UCH-1 (cell line): Measurements from ENCODE around the genes OR51G2, HBD, OR51Q1 and OR51I2.

DNA sequence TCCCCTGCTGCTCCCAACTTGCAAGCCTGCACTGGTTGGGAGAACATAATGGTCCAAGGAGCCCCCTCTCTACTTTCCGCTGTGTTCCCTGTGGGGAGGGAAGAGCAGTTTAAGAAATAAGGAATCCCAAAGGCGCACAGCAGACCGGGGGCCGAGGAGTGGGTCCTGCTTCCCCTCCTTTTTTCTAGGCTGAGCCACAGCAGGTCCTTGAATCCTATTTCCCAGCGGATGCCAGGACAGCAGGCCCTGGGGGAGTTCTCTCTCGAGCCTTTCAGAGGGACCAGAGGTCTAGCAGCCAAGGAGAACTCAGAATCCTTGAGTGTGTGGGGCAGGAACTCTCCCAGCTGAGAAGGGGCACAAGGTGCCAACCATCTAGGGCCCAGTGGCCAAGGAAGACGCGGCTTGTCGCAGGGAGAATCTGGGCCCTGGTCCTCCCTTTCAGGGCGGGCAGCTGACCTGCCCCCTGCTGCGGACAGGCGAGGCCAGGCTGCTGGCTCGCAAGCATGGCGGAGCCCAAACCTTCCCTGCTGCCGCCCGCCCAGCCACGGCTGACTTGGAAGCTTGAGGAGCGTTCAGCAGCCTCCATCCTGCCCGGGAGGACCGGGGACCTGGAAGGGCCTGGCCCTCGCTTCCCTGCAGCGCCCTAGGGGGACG lies 1.1 kb upstream of the TSSC4 start:
- RRBS = 1% methylated on average over 4 of the region's 23 CpGs

DNA sequence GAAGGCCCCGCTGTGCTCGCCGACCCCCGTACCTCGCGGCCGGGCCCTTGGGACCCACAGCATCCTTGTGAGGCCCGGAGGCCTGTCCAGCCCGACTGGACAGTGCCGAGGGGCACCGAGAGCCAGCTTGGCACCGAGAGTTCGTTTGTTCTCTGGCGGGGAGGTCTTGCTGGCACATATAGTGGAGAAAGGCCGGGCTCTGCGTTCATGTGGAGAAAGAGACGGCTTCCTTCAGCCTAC lies 254 bp downstream of the TSSC4 start:
- RRBS = 1% methylated on average over 10 of the region's 17 CpGs

DNA sequence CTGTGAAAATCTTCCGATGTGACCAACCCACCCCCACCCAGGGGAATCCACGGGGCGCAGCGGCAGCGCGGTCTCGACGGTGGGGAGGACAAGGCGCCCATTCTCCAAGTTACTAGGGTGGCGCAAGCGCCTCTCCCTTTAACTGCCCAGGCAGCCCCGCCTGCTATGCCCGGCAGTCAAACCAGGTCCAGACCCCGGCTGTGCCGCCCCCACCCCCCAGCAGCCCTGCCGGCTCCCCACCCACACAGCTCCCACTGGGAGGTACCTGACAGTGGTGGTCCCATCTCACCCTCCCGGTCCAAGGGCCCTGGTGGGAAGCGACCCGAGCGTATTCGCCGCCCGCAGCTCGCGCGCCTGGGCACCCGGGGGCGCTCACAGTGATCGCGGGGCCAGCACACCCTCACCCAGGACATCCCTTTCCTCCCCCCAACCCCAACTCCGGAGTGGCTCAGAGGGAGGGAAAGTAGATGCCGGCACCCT lies 382 bp downstream of the TRPM5 start:
- RRBS = 31% methylated on average over 16 of the region's 32 CpGs

- RRBS = 9% methylated on average over 5 of the region's 17 CpGs
These were observed 1.3 kb downstream of the KCNQ1 start for GRCh38 chr11:2445946-2446580.

DNA sequence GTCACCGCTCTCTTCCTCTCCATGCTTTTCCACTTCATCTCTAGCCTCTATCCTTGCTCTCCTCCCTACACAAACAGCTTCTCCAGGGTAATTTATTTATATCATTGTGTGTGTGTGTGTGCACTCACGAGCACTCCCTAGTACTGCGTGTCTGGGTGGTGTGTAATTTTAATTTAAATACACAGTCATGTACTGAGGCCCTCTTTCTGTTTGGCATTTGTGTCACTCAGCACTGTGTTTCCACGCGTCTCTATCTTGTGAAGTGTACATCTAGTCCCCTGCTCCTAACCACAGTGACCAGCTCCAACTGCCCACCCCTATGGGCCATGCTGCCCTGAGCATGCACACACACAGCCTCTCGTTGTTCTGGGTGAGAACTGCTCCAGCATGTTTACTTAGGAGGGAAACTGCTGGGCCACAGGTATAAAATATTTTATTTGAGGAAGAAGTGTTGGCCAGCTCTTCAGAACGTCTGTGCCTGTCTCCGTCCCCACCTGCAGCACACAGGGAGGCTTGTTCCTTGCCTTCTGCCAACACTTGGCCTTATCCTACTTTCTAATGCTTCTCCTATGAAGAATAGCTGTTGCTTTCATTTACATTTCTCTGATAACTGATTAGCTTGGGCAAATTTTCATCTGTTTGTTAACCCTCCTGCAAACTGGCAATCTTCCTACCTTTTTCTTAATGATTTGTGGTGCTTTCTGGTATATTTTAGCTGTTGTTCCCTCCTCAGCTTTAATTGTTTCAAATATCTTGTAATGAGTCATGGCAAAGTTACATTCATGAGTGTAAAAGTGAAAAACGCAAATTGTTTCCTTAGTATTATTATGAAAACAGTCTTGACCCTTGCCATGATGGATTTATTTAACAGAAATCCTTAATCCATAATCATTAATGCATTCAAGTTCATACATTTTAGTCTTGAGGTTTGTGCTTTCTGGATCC lies 190.1 kb downstream of the CDKN1C start:
- RRBS = no CpG with 5 or more reads among the region's 9 CpGs

DNA sequence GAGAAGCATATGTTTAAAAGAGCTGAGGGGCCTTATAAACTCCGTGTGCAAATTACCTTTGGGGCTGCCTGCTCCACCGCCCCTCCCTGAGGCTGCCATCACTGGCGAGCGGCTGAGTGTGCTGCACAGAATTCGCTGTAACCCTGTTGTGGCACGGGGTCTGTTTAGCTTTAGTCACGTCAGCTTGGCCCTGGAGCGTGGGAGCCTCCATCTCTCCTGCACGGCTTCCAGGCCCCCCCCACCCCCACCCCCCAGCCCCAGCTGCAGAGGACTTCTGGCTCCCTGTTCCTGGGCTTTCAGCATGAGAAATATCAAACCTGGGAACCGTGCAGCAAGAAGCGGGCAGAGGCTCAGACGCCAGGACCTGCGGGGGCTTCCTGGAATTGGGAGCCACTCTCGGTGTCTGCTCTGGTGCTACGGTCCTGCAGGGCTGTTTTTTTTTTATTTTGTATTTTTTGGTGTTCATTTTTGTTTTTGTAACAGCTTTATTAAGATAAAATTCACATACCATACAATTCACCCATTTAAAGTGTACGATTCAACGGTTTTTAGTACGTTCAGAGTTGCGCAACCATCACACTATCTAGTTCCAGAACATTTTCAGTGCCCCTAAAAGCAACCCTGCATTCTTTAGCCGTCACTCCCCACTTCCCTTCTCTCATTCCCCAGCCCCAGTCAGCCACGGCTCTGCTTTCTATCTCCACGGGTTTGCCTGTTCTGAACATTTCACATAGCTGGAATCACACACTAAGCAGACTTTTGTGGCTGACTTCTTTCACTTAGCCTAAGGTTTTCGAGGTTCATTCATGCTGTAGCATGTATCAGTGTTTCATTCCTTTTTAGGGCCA lies 176.4 kb downstream of the CDKN1C start:
- RRBS = no CpG with 5 or more reads among the region's 23 CpGs

- RRBS = 40% methylated on average over 7 of the region's 23 CpGs
These were observed 106.2 kb downstream of the CDKN1C start for GRCh38 chr11:2779167-2780039.

- RRBS = 53% methylated on average over 8 of the region's 16 CpGs
These were observed 80.6 kb downstream of the CDKN1C start for GRCh38 chr11:2804869-2805457.

GRCh38 chr11:2904050-2905279 lies 2.4 kb downstream of the SLC22A18 start:
- RRBS = 43% methylated on average over 7 of the region's 27 CpGs

DNA sequence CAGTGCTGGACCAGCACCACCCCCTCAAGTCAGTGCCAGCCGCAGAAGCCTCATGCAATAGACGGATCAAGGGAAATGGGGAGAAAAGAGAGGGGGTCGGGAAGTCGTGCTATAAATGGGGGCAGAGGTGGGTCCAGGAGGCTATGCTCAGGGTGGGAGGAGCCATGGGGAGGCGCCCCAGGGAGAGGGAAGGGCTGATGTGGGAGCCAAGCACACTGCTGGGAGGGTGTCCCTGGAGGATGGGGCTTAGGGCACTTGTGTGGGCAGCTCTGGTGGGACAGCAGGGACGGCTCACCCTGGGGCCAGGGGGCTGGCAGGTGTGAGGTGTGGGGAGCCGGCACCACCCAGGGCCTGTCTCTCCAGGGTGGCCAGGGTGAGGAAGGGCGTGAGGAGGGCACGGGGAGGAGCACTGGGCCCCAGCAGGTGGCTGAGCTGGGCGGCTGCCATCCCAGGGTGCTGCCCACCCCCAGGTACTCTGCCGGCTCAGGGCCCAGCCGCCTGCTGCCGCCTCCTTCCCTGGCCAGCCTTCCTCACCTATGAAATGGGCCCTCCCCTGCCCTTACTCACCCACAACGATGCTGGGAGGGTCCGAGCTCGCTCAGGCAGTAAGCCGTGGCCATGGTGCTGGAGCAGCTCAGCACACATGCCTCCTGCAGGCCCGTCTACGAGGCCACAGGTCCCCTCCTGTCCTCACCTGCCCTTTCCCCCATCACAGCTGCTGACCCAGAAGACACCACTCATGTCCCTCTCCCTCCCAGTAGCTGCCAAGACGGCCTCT lies 9.2 kb downstream of the SLC22A18 start:
- RRBS = no CpG with 5 or more reads among the region's 20 CpGs

- RRBS = no CpG with 5 or more reads among the region's 11 CpGs
These were observed 12.5 kb downstream of the SLC22A18 start for GRCh38 chr11:2914532-2914961.

DNA sequence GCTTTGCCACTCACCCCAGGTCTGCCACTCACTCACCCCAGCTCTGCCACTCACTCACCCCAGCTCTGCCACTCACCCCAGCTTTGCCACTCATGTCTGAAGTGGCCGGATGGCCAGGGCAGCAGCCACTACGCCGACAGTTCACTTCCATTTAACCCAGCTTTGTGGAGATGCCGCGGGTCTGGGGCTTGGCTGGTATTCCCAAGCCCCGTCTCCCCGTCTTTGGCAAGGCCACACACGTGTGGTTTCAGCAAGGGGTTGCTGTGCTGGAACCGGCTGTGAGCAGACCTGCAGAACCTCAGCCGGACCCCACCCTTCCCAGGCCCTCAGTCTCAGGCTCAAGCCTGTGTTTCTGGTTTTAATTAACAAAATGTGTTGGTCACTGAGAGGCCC lies 9.5 kb downstream of the OSBPL5 start:
- RRBS = no CpG with 5 or more reads among the region's 10 CpGs

- RRBS = no CpG with 5 or more reads among the region's 4 CpGs
These were observed 10.0 kb upstream of the MRGPRE start for GRCh38 chr11:3242197-3242621.

DNA sequence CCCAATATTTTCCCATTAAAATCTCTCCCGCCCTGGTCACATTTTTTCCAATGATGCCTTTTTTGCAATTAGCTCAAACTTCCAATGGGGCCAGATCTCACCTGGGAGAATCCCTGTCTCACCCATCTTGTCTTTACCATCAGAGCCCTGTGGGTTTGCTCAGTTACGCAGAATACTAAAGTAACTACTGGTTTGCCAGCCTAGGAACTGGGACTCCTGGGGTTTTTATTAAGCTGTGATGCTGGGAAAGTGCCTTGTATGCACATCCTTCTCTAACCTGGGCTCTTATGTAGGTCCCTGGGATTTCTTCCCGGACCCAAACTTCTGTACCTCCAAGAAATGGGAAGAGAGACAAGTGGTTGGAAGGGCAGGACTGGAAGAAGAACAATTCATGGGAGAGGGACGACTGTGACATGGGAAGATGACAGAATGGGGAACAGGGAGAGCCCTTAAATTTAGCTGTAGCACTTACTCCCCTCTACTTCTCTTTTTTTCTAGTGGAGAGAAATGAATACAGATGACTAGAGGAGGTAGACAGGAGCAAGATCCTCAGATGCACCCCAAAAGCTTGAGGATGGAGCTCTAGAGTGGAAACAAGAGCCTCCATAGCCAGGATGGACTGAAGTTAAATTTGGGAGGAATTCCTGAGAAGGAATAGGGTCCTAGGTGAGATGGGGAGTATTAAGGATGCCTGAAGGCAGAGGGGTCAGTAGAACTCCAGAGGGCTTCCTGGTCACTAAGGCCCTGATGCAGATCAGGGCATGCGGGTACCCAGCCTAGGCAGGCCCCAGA lies 2.3 kb downstream of the RHOG start:
- RRBS = no CpG with 5 or more reads among the region's 5 CpGs

- RRBS = no CpG with 5 or more reads among the region's 4 CpGs
These were observed 95.7 kb downstream of the STIM1 start for GRCh38 chr11:3951000-3951821.

DNA sequence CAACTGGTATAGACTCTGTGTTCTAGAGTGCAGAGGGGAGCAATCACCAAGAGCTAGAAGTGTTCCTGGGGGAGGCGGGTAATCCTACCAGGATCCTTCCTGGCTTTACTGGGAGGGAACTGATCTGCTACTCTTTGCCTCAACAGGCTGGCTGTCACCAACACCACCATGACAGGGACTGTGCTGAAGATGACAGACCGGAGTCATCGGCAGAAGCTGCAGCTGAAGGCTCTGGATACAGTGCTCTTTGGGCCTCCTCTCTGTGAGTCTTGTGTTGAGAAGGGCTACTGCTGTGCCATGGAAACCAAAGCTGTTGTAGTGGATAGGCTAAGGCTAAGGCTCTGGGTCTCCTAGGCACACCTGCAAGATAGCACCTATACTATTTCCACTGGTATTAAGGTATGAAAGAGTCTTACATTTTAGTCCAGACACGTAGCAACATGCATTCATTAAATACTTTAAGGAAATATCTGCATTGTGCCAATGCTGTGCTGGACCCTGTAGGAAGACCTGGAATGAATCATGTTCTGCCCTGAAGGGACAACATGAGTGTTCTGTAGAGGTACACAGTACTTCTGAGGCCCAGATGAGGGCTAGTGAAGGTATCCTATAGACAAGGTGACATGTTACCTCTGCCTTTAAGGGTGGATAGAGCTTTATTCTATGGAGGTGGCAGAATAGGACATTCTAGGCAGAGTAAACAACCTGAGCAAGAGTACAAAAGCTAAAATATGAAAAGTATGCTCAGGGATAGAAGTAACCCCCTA lies 35.3 kb upstream of the RRM1 start:
- RRBS = no CpG with 5 or more reads among the region's 4 CpGs

DNA sequence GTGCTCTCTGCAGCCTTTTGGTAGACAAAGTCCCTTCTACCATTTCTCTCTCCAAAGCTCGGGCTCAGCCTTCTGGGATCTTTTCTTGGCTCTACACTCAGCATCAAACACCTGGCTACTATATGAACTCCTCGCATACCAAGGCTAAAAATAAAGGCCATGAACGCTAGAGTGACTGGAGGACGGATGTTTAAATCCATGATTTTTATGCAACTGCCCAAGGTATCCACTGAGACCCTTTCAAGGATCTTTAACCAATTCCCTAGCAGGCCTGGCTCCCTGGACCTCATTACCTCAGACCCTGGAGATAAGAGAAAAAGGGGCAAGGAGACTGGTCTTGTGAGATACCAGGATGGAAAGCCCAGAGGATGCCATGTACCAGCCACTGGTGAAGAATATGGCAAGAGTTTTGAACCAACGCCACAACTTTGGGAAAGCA lies at the start of gene OR51G2:
Gene OR51G2 (minus strand): TSS at position 162 of the 439 bp plus-strand sequence.
- RRBS = no CpG with 5 or more reads among the region's 5 CpGs

- RRBS = no CpG with 5 or more reads among the region's 2 CpGs
These were observed at the start of gene HBD for GRCh38 chr11:5234391-5234842. Gene HBD (minus strand): TSS chr11:5234483.

DNA sequence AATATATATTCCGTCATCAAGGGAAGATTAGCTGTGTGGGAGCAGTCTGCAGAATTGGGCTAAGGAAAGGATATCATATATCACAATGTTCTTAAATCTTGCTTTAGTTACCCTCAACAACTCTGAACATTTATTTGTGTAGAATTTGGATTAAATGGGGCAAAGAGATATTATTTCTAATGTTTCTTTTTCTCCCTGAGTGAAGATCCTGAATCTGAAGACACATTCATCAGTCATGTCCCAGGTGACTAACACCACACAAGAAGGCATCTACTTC lies at the start of gene OR51Q1:
Gene OR51Q1 (plus strand): TSS at position 146 of the 277 bp plus-strand sequence.
- RRBS = no CpG with 5 or more reads among the region's 1 CpG

DNA sequence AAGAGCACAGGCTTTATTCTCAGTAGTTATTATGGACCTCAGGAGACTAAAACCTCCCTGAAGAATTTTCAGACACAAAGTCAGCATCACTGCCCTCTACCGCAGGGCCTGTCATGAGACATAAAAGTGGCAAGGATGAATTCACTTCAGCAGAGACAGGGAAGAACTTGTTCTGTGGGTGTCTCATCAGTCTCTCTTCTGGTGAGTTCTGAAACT lies at the start of gene OR51I2:
Gene OR51I2 (plus strand): TSS at position 160 of the 216 bp plus-strand sequence.
- RRBS = no CpG with 5 or more reads among the region's 1 CpG